A172 (cell line): ENCODE measurements around a stretch of chr10.

DNA sequence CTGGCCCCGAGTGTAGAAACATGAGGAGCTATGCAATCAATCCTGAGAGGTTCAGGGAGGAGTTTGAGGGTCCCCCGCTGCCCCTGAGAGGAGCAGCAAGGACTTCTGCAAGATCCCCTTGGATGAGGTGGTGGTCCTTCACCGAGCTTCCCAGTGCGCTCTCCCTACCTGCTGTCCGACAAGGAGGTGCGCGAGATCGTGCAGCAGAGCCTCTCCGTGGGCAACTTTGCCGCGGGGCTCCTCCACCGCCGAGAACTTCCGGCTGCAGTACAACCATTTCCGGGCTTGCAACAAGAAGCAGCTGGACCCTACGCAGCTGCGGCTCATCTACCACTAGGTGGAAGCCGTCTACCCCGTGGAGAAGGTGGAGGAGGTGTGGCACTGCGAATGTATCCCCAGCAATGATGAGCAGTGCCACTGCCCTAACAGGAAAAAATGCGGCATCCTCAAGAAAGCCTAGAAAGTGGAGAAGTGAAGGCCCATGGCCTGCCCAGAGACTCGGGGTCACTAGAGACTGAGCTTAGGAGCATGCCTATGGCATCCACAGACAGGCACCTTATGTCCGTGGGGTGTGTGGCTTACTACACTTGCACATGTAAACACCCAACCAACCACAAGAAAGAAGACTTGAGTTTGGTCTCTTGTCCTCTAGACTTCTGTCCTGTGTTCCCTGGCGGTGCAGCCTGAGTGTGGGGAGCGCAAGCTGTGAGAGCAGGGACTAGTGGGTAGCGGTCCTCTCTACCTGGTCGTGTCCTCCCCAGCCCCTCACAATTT is 36.4 kb upstream of the SGMS1 start:
- RAMPAGE, long total RNA: no peak

DNA sequence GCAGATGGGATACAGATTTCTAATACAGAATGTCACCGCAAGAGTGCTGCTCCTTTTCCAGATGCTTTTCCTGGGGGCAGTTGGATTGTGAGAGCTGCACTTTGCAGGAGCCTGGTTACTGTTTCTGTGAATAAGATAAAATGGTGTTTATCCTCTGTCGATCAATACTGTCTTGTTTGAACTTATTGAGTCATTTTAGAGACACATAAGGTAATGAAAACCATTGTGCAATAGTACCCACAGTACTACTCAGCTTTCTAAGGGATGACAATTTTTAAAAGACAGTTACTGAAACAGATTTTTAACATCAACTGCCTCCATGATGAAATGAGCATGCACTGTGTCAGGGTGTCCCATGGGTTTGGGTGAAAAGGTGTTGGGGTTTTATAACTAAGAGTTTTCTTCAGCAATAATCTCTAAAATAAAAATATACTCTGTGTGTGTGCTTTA is 2.8 kb downstream of the A1CF start:
- RAMPAGE, long total RNA: no peak

- RAMPAGE, long total RNA: no peak
Measured at GRCh38 chr10:50883643-50883993, 1.8 kb downstream of the A1CF start.

GRCh38 chr10:51194384-51194890 is 120.2 kb downstream of the PRKG1 start:
- RAMPAGE, long total RNA: no peak

DNA sequence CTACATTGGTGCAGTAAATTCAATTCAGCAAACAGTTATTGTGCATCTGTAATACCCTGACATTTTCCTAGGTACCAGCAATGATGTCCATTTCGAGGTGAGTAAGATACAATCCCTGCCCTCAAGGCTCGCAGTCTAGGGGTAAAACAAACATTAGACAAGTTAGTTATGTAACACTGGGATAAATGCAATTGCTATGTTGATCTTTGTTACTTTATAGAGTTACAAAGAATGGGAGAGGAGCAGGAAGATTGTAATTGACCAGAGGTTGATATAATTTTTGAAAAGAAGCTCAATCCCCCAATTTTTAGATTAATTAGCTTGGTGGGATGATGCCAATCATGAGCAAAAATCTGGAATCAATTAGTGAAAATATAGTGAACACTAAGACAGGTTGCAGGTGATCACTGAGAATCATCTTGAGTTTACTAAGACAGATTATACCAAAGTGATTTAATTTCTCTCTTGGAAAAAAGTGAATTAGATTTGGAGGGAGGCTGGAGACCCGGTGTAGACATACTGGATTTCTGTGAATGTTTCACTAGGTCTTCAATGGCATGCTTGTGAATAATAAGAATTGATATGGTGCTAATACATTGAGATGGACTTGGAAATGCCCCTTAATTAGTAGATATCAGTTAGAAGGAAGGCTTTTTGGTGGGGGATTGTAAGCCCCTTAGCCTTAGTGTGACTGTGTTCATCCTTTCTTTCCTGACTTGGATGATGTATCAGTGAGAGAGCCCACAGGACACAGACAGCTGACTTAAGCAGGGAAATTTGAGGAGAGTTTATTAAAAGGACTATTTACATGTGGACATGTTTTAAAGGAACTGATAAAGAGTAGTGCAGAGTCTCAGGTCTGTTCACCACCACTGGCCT is 168.4 kb downstream of the PRKG1 start:
- RAMPAGE, long total RNA: no peak

- RAMPAGE, long total RNA: no peak
Measured at GRCh38 chr10:51600518-51601096, 98.8 kb downstream of the CSTF2T start.

DNA sequence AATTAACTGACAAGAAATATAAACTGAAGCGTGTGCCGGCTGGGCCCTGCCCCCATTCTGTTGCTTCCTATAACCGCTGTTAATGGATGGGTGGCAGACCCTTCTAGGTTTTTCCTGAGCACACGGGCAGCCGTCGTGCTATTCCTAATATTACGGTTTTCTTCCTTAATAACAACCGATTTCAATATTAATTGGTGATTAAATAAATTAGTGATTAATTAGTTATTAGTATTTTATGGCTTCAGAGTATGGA is 695 bp upstream of the CSTF2T start:
- RAMPAGE, long total RNA: no peak

- RAMPAGE, long total RNA: no peak
Measured at GRCh38 chr10:51894627-51895057, 195.2 kb upstream of the CSTF2T start.

GRCh38 chr10:52216845-52217256 is 97.2 kb upstream of the DKK1 start:
- RAMPAGE, long total RNA: no peak

DNA sequence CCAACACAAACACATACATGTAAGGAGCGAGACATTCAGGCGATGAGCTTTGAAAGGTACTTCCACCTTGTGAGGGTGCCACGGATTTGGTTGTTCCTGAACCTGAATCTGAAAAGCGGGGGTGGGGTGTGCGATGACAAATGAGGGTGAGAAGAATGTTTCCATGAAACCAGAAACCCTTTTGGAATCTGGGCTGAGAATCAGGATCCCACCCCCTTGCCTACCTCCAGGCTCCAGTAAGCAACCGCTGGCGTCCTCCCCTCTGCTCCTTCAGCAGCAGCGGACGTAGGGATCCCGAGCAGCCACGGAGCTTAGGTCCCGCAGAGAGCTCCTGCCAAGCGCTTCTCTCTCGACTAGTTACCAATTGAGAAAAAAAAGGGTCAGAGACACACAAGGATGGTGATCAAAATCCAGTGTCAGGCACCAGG is 733.6 kb downstream of the ZWINT start:
- RAMPAGE, long total RNA: no peak

- RAMPAGE, long total RNA: no peak
Measured at GRCh38 chr10:58279717-58280766, 11.1 kb downstream of the CISD1 start.

GRCh38 chr10:58335288-58336163 is 720 bp downstream of the UBE2D1 start:
- RAMPAGE, long total RNA: no peak

DNA sequence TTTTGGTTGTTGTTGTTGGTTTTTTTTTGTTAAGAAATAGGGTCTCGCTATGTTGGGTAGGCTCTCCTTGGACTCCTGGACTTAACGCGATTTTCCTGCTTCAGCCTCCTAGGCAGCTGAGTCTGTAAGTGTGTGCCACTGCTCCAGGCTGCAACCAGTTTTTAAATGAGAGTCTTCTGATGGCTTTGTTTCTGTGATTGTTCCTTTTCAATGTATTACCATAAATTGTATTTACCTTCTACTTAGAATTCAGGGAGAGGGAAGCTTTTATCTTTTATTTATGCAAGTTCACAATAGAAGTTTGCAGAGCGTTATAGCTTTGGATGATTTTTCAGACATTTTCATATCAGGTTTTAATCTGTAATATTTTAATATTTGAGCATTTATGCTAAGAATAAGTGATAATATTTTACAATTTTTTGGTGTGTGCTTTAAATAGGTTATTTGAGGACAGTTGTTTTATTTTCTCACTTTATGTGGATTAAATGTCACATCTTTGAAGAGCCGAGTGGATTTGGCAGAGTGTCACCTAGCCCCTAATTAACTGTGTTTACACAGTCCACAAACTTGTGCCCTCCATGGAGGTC is 63.0 kb downstream of the BICC1 start:
- RAMPAGE, long total RNA: no peak

DNA sequence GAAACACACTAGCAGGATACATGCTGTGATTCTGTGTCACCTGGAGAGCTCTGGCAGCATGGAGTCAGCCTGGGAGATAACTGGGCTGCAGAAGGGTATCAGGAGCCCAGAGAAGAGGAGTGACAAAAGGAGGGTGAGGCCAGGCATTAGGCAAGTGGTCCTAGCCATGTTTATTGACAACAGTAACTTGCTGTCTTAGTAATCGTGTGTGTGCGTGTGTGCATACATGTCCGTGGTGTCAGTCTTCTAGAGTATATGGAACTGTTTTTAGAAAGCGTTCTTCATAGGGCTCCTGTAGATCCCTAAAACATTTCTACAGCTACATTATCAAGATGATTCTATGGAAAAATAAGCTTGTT is 157.4 kb upstream of the PHYHIPL start:
- RAMPAGE, long total RNA: no peak

GRCh38 chr10:59177077-59177425 is 608 bp downstream of the PHYHIPL start:
- RAMPAGE, long total RNA: no peak

GRCh38 chr10:59847335-59847891 is 58.9 kb downstream of the CCDC6 start:
- RAMPAGE, long total RNA: no peak

DNA sequence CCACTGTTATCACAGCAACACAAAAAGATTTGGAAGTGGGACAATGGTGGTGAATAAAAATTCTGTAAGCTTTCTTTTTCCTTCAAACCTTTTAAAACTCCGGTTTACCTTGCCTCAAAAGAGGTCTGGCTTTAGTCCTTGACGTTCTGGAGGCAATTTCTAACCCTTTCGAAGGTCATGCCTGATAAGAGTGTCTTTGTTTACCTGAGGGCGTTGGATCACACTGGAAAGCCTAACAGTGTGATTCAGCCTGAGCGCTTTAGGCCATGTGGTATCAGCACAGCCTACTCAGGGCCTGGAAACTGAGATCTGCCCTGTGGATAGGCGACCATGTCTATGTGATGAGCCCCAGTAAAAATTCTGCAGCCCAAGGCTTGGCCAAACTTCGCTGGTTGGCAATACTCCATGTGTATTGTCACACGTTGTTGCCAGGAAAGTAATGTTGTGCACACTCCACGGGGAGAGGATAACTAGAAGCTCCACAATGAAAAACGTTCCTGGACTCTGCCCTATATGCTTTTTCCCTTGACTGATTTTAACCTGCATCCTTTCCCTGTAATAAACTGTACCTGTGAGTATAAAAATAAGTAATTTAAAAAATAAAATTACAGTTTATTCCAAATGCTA is 10.7 kb downstream of the CCDC6 start:
- RAMPAGE, long total RNA: no peak

GRCh38 chr10:59900086-59900724 is 6.2 kb downstream of the CCDC6 start:
- RAMPAGE, long total RNA: no peak

DNA sequence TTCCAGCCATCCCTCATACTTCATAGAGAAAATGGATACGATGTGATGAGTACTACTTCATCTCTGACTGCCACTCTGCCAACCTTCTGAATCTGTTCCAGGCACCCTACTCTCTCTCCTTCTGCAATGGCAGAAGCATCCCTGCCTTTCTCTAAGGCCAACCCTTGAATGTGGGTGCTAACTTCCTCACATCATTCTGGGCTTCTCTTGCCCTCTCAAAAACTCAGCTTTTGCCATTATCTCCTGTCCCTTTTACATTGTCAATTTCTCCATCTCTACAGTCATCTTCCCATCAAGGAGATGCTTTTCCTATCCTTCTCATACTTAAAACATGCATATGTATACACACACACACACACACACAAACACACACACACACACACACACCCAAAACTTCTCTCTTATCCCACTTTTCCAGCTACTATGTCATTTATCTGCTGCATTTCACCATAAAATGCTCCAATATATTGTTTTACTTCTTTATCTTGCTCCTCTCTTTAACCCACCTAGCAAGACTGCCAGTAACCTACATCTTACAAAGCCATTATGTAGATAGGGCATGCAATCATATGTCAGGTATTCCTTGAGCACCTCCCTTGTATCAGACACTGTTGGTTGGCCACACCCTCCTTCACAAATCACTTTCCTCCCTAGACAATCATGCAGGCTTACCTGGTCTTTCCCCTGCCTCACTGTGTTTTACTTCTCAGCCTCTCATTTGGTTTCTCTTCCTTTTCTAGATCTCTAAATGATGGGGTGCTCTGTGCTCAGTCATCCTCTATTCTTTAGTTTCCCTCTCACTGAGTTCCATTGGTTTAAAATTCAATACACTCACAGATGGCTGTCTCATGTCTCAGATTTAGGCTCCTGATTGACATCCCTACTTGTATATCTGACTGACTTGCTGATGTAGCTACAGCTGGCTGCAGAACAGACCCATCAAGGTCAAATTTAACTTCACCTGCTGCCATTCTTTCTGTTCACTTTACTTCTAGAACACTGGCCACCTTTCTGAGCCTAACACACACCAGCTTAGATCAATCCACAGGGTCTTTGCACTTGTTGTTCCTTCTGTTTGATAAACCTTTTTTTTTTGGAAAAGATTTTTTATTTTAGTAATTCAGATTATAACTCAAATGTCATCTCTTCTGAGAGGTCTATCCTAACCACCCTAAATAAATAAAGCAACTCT is 31.5 kb downstream of the ANK3 start:
- RAMPAGE, long total RNA: no peak

- RAMPAGE, long total RNA: no peak
Measured at GRCh38 chr10:60490493-60490833, 100.8 kb upstream of the ANK3 start.